Measurements from ENCODE around the gene CMTM8.

- PRO-cap: no peak
These were observed 42.9 kb downstream of the OSBPL10 start for GRCh38 chr3:31937839-31938916.

DNA sequence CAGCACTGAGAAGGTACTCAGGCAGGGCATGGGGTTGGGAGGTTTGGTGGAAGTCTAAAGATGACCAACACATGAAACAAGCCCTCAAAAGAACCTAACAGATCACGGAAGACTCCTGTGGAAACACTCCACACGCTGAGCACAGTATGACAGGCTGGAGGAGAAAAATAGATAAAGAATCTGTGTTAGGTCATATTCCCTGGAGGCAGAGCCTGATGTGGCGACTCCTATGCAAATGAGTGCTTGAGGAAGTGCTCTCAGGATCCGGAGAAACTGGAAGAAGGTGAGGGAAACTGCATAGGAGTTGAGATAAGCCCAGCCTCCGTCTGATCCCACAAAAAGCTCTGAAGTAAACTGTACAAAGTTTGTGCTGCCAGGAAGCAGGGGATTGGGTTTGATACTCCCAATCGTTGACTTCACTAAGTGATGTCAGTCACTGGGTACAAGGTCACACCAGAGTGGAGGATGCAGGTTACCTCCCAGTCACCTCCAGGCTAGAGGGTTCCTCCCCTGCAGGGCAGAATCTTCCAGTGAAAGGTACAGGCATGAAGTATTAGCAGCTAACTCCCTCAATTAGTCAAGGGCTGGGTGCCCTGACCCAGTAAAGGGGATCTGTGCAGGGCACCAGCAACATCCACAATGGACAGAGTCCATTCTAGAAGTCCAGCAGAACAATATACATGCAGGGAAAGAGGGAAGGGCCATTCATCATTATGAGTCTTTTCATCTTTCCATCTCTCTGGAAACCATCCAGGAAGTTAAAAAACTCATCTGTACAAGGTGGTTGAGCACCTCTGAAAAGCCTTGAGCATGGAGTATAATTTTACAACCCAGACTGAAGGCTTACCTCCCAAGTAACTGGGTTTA lies 33.3 kb downstream of the OSBPL10 start:
- PRO-cap: no peak

- PRO-cap: no peak
These were observed 47.1 kb downstream of the GPD1L start for GRCh38 chr3:32153390-32153958.

DNA sequence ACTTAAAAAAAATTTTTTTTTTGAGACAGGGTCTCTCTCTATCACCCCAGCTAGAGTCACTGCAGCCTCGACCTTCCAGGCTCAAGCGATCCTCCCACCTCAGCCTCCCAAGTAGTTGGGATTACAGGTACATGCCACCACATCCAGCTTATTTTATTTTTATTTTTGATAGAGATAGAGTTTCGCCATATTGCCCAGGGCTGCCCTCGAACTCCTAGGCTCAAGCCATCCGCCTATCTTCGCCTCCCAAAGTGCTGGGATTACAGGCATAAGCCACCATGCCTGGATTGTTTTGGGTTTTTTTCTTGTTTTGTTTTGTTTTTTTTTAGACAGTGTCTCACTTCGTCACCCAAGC lies 25.1 kb upstream of the CMTM8 start:
- PRO-cap: no peak

GRCh38 chr3:32216109-32216619 lies 22.3 kb upstream of the CMTM8 start:
- PRO-cap: no peak

- PRO-cap: unidirectional peak, plus-strand start at chr3:32238682; unidirectional peak, plus-strand start at chr3:32238953; unidirectional peak, minus-strand start at chr3:32239125
These were observed at the start of gene CMTM8 for GRCh38 chr3:32238428-32239211. TSS of gene CMTM8 (plus strand) at chr3:32238680.

DNA sequence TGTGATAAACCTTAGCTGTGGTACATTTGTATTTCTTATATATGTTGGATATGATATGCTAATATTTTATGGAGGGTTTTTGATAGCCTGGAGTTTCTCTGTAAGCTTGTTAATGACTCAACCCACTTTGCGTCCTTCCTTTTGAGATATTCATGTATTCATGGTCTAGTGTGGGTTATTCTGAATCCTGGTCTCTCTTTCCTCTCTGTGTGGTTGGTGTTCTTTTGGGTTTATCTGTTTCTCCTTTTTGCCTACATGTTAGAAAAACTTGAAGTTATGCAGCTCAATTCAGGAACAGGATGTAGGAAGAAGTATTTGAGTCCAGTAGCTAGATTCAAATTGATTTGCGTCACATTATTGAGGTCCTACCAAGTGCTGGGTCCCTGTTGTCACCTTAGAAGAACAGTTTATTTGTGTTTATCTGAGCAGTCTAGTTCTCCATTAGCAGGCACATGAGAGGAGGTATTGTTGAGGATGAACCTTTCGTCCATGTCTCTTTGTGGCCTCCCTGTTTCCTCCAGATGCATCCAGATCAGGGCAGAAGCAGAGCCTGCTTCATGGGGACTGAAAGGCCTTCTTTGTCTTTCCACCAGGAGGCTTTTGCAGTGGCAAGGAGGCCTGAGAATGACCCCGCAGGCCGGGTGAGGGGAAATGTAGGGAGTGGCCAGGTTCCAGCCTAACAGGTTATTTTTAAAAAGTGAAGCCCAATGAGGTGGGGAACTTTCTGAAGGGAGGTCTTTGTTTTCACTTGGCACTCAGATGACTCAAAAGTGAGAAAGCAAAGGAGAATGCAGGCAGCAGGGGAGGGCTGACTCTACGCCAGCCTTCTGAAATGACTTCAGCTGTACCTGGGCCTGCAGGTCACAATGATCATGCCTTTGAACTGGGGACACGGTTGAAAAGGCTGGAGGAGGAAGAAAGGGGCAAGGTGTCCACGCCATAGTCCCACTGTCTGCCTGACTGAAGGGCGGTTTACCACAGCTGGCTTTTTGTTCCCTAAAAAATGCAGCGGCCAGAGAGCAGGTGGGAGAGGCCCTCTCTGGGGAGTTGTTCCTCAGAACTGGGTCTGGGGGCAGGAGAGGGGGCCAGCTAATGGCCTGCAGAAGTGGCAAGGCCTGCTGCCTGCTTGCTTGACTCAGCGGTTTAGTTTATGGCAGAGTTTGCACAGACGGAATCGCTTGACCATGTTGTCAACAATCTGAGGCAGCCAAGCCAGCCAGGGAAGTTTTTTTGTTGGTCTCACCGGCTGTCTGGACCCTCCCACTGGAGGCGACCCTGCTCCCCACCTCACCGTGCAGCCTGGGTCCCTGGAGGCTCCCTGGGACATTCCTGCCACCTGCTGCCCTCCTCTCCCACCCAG lies 28.5 kb downstream of the CMTM7 start:
- PRO-cap: bidirectional peak, plus-strand start at position 1,146 of the sequence, minus-strand start at position 962 of the sequence

- PRO-cap: no peak
These were observed 37.2 kb downstream of the CMTM7 start for GRCh38 chr3:32428844-32429213.

- PRO-cap: bidirectional peak, plus-strand start at chr3:32816834, minus-strand start at chr3:32817001; bidirectional peak, plus-strand start at chr3:32817233, minus-strand start at chr3:32817443
These were observed 719 bp upstream of the TRIM71 start for GRCh38 chr3:32816953-32817603.

- PRO-cap: no peak
These were observed 29.7 kb downstream of the CRTAP start for GRCh38 chr3:33143172-33144185.

DNA sequence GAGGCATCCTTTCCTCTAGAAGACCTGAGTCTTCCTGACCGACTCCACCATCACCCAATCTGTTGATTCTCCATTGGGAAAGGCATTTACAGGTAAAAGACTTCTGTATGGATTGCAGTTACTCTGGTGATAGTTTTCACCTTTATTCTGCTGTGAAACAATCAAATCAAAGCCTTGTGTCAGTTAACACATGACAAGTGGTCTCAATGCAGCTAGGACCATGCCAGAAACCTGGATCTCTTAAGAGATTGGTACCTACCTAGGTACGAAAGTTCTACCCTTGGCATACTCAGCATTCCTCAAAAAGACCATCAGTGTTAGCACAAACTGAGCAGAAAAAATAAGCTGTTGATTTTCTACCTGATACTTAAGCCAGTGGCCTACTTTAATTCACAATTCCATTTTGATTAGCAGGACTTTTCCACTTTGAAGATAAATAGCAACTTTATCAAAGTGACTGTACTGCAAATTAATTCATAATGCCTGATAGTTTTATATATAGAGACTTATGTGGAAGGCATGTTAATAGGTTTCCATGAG lies 54.5 kb downstream of the UBP1 start:
- PRO-cap: no peak

- PRO-cap: no peak
These were observed 33.5 kb downstream of the UBP1 start for GRCh38 chr3:33406723-33407052.

DNA sequence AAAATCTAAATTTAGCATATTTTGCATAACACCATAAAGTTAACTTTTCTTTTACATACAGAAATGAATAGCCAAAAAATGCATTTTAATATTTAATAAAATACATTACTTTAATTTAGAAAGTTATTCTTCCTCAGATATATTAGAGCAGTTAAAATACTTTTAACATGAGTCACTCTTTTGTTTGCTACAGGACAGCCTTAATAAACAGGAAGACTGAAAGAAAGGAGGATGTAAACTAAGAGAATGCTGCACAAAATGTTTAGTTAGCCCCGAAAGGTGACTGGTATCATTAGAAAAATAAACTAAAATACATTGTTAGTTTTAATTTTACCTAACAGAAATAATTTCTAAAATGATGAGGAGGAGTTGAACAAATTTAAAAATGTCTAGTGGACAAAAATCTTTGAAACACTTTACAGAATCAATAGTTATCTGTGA lies 138.1 kb upstream of the UBP1 start:
- PRO-cap: no peak

DNA sequence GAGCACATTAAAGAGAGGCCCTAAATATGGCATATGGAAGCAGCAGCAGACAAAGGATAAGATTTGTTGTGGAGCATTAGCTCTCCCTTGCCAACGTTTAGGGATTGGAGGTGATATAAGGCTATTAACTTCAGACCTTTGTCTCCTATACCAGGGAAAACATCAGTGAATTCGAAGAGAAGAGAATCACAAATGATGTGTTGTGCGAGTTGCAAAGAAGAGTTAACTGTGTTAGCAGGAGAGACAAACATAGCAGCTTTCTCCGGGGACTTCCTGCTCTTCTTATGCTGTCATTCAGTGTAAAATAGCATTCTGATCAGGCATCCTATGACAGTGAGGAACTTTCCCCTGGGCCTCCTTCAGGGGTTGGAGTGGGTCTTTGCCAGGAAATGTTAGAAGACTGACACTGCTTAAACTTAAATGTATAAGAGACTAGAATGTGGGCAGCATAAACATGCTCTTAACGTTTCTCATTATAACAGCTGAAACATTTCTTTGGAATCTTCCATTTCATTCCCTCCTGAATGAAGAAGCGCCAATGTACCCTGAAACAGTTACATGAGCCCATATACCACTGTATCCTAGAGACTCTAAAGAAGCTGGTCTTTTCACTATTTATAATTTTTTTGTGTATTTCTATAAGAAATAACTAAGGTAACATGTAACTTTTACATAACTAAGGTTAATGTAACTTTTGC lies 782.7 kb upstream of the ARPP21 start:
- PRO-cap: unidirectional peak, minus-strand start at position 286 of the sequence

GRCh38 chr3:35528697-35529186 lies 110.6 kb upstream of the ARPP21 start:
- PRO-cap: no peak

GRCh38 chr3:35638999-35639131 lies 460 bp upstream of the ARPP21 start:
- PRO-cap: no peak

DNA sequence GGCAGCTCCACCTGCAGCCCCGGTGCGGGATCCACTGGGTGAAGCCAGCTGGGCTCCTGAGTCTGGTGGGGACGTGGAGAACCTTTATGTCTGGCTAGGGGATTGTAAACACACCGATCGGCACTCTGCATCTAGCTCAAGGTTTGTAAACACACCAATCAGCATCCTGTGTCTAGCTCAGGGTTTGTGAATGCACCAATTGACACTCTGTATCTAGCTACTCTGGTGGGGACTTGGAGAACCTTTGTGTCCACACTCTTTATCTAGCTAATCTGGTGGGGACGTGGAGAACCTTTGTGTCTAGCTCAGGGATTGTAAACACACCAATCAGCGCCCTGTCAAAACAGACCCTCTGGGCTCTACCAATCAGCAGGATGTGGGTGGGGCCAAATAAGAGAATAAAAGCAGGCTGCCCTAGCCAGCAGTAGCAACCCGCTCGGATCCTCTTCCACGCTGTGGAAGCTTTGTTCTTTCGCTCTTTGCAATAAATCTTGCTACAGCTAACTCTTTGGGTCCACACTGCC lies 73.5 kb downstream of the STAC start:
- PRO-cap: no peak

DNA sequence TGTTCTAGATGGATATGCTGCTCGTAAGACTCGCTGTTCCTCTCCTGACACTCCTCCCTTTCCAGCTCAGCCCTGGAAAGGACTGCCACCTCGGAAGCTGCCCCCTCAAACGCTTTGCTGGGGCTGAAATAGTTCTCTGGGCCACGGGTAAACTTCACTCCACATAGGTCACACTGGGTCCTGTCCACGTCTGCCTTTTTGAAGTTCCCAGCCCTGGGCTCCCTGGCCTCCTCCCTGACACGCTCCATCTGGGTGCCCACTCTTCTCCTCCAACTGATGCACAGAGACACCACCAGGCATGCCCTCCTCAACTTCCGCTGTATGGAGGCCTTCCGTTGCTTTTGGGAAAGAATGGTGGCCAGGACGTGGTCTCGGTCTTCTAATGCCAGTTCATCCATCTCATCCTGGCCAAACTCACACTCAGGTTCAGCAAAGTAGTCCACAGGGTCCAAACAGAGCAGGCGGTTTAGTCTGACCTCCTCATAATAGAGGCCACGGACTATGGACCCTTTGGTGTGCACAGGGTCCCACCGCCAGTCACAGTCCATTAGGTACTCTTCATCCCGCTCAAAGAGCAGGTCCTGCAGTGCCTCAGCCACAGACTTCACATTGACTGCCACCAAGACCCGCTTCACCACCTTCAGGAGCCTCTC lies 66.9 kb upstream of the DCLK3 start:
- PRO-cap: no peak

GRCh38 chr3:36906496-36907121 lies 38.2 kb downstream of the TRANK1 start:
- PRO-cap: no peak

GRCh38 chr3:36933386-36933939 lies 11.4 kb downstream of the TRANK1 start:
- PRO-cap: no peak